ENCODE results near the genes GPR108, TRIP10 and SH2D3A.

DNA sequence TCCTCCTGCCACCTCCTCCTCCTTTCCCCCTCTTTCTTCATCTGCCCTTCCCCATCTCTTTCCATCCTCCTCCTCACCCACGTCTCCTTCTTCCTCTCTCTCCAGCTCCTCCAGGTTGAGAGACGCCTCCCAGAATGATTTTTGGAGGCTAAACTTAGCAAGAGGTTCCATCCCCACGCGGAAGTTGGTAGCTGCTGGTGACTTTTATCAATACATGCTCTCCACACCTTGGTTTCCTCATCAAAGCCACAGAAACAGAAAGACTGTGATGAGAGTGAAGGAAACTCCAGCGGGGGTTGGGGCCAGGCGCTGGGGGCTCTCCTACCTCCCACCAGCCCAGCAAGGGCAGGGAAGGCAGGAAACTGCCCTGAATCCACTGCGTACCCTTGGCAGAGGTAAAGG lies 15.1 kb downstream of the TNFSF14 start:
- RRBS, result no CpG with 5 or more reads among the region's 7 CpGs

DNA sequence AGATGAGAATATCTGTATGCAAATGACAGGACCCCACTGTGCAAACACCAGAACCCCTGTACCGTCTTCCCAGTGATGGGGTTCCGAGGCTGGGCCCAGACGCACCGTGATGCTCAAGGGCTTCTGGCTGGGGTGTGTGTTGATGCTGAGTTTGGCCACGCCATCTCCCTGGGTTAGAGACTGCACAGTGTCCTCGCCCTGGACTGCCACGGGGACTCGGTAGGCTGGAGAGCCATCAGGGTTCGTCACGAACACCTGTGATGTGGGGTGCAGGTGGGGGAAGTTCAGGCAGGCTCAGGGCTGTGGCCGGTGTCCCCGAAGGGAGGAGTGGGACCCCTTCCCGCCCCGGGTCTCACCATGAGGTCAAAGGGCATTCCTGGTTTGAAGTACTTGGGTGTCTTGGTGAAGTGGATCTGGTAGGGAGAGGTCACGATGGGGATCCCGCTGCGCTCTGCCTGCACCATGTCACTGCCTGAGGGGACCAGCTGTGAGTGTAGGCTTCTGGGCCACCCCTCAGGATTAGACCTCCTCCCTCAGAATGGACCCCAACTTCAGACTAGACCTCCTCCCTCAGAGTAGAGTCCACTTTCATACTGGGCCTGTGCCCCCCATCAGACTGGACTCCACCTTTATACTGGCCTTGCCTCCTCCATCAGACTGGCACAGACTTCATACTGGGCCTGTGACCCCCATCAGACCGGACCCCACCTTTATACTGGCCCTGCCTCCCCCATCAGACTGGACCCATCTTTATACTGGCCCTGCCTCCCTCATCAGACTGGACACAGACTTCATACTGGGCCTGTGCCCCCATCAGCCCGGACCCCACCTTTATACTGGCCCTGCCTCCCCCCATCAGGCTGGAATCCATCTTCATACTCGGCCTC lies 8.1 kb downstream of the C3 start:
- RRBS, result no CpG with 5 or more reads among the region's 20 CpGs

DNA sequence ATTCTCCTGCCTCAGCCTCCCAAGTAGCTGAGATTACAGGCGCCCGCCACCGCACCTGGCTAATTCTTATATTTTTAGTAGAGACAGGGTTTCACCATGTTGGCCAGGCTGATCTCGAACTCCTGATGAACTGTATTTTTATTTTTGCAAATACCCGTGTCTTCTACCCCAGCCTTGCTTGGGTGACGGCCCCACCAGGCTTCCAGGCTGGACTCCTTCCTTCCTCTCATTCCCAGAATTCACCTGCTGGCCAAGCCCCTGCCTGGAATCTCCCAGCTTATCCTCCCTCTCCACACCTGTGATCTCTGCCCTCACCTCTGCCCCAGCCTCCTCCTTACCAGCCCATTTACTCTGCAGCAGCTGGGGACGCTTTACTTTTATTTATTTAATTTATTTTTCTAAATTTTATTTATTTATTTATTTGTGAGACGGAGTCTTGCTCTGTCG lies 5.6 kb upstream of the C3 start:
- RRBS, result no CpG with 5 or more reads among the region's 9 CpGs

- RRBS, result under 1% methylated on average over 4 of the region's 62 CpGs
These were observed at the start of gene GPR108 for GRCh38 chr19:6736845-6737721. Gene GPR108 (minus strand): TSS chr19:6737580.

GRCh38 chr19:6739394-6739881 lies at the start of gene TRIP10:
Gene TRIP10 (plus strand): TSS chr19:6739680.
- RRBS, result 2% methylated on average over 4 of the region's 47 CpGs

DNA sequence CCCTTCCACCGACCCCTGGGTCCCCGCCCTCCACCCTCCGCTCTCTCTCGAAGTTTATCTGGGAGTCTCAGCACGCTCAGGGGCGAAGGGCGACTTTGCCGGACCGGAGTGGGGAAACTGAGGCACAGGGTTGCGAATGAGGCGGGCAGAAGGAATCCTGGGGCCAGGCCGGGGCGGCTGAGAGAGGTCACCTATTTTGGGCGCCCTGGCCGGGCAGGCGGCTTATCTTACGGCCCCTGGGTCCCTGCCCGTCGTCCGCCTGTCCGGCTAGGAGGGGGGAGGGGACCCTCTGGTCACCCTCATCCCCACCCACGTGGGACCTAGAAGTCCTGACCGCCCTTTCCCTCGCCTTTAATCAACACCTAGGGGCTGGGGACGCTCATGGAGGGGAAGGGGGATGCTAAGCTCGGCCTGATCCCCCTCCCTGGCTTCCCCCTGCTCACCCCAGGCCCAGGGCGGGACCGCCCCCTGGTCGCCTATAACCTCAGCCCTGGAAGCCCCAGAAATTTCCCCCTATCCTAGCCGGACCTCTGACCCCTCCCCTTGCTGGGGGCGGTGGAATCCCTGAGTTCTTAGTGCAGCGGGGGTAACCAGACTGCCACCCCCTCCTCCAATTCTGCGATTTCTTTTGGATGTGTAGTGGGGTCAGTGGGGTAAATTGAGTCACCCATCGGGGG lies 540 bp downstream of the TRIP10 start:
- RRBS, result 3% methylated on average over 11 of the region's 34 CpGs

DNA sequence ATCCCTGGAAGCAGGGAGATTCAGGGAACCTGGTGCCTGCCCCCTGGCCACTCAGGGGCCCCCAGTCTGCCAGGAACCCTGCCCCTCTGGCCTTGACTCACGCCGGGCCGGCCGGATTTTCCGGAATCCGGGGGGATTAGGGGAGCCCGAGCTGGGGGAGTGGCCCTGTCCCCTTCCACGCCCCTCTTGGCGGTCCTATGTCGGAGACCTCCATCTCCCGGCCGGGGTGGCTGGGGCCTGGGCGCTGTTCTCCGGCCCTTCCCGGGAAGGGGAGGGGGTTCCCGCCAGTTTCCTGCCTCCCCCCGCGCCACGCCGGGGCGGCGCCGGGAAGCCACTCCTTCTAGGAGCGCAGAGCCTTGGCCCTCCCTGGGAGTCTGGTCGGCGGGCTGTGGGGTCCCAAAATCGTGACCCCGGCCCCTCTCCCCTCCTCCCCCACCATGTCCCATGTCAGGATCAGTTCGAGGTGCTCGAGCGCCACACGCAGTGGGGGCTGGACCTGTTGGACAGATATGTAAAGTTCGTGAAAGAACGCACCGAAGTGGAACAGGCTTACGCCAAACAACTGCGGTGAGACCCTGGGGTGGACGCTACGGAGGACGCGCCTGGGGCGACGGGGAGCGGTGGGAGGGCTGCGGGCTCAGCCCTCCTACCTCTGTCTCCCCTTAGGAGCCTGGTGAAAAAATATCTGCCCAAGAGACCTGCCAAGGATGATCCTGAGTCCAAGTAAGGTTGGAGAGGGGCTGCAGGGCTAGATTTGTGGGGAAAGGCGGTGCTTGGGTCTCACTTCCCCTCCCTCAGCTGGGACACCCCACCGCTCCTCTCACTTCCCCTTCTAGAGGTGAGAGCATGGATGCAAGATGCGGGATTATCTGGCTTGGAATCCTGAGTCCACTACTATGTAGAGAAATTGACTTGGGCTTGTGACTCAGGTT lies 1.3 kb downstream of the TRIP10 start:
- RRBS, result under 1% methylated on average over 17 of the region's 48 CpGs

DNA sequence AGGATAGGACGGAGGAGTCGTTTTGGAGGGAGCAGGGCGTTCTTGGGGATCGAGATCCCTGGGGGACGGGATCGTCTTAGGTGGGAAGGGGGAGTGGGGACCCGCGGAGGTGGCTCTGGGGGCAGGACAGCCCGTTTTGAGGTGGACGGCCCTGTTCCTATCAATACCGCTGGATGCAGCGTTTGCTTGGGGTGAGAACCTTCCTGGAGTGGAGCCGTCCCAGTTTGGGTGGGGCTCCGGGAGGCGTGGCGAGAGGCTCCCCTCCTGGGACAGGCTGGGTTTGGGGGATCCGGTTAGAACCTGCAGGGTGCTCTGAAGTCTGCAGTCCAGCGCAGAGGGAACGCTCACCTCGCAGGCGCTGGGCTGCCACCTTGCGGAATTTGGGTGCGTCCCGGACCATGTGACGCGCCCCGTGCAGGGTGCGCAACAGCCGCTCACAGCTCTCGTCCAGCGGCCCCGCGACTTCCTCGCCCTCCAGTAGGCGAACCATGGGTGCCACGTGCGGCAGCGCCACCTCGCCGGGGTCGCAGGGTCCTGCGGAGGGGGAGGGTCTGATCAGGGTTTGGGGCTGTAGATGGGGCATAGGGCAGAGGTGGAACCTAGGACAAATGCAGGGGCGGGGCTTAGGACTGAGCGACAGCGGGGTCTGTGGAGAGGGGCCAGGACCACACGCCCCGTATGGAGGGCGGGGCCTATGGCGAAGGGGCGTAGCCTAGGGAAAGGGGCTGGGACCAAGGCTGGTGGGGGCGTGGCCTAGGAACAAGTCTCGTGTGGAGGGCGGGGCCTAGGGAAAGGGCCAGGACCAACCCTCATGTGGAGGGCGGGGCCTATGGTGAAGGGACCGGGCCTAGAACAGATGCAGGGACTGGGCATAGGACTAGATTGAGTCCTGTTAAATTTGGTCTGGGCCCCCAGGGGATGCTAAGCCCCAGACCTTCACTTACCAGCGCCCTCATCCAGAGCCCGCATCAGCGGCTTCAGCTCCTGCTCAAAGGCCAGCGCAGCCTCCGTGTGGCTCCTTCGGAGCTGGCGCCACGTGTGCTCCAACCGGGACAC lies 13.8 kb downstream of the SH2D3A start:
- RRBS, result 1% methylated on average over 7 of the region's 64 CpGs

- RRBS, result 0% methylated on average over 3 of the region's 49 CpGs
These were observed at the start of gene SH2D3A for GRCh38 chr19:6767327-6768322. Gene SH2D3A (minus strand): TSS chr19:6767435.

DNA sequence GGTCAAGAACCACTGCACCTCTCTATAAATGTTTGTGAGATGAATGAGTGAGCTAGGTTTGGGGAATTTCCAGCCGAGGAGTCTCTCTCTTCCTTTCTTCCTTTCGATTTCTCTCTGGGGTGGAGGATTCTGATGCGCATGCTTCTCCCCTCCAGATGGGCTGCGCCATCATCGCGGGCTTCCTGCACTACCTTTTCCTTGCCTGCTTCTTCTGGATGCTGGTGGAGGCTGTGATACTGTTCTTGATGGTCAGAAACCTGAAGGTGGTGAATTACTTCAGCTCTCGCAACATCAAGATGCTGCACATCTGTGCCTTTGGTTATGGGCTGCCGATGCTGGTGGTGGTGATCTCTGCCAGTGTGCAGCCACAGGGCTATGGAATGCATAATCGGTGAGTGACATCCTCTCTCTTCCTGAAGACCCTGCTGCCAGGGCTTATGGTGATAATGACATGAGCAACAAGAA lies 38.9 kb downstream of the ADGRE1 start:
- RRBS, result no CpG with 5 or more reads among the region's 9 CpGs

GRCh38 chr19:6996542-6996846 lies 24.7 kb downstream of the MBD3L2B start:
- RRBS, result no CpG with 5 or more reads among the region's 2 CpGs

DNA sequence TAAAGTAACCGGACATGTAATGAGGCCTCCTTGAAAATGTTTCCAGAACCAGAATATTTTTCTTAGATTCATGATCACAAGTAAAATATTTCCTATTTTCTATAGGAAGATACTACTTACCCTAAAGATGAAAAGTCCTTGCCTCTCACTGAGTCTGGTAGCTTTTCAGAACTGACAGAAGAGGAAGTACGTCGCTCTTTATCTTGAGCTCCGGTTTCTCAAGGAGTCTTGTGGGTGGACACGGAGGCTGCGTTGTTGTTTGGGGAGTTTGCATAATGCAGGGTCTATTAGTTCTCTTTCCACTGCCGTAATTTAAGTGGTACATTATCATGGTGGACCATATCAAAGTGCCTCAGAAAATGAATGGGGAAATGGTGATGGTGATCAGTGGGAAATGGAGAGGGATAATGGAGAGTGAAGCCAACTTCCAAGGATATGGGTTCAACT lies 23.5 kb downstream of the MBD3L2B start:
- RRBS, result no CpG with 5 or more reads among the region's 7 CpGs

DNA sequence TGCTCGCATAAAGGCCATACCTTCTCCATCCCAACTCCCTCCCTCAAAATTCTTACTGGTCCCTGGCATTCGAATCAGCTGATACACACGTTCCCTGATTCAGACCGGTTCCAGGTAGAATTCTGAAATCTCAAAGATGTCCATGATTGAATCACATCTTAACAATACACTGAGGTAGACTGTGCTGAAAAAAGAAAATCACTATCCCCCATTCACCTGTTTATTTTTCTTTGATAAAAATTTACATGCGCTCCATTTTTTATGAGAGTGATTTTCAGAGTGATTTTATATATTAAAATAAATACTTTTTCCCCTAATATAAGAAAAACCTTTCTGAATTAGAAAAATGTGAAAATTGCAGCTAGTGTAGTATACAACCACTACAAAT lies 45.0 kb downstream of the ZNF557 start:
- RRBS, result no CpG with 5 or more reads among the region's 5 CpGs

- RRBS, result no CpG with 5 or more reads among the region's 14 CpGs
These were observed 49.9 kb downstream of the ZNF557 start for GRCh38 chr19:7119432-7119777.

- RRBS, result 1% methylated on average over 23 of the region's 72 CpGs
These were observed 96.2 kb downstream of the INSR start for GRCh38 chr19:7197714-7198675.

DNA sequence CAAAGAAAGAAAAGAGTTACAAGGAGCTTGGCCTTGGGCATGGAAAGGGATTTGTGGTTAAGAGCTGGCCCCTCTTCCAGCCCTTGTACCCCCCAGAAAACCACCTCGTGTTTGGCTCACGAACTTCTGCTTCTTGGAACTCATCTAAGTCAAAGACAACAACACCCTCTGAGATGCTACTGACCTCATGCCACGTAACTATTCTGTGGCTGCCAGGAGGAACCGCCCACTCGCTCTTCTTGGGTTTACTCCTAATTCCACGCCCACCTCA lies 86.3 kb downstream of the INSR start:
- RRBS, result no CpG with 5 or more reads among the region's 6 CpGs

GRCh38 chr19:7211453-7212056 lies 82.7 kb downstream of the INSR start:
- RRBS, result no CpG with 5 or more reads among the region's 17 CpGs

DNA sequence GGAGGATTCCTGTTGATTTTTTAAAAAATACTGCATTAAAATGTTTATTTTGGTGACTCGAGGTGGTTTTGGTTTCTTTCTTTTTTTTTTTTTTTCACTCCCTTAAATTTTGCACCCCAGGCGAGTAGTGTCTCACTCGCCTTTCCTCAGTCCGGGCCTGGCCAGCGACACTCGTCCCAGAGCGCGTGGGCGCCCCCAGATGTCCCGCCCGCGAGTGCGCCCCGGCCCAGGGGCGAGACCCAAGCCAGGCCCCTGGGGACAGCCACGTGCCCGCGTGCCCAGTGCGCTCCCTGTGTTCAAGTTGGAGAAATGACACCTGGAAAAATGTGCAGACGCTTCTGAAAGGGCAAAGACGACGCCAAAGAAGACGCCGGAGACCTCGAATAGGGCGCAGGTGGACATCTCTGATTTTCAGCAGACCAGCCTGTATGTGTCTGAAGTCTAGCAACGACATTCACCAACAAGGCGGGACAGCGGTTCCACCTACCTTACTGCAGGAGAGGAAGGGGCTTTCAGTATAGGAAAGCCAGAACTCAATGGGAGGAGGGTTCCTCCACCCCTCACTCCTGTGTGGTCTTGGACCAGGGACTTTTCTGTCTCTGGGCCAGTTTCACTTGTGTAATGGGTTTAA lies 608 bp upstream of the INSR start:
- RRBS, result under 1% methylated on average over 11 of the region's 29 CpGs

GRCh38 chr19:7333666-7334268 lies 15.0 kb upstream of the ARHGEF18 start:
- RRBS, result no CpG with 5 or more reads among the region's 10 CpGs

- RRBS, result no CpG with 5 or more reads among the region's 6 CpGs
These were observed 1.0 kb downstream of the ZNF358 start for GRCh38 chr19:7516879-7517367.

Measured in GM12891 (cell line).